PFSK-1 (cell line): ENCODE measurements around the genes MLEC, ACADS and TMEM120B.

GRCh38 chr12:120365720-120366522 is 3.0 kb downstream of the MSI1 start:
- RRBS = no CpG with 5 or more reads among the region's 17 CpGs

GRCh38 chr12:120465458-120465984 is 4.0 kb downstream of the SRSF9 start:
- RRBS = no CpG with 5 or more reads among the region's 8 CpGs

- RRBS = no CpG with 5 or more reads among the region's 14 CpGs
Measured at GRCh38 chr12:120529662-120530326, 836 bp upstream of the COQ5 start.

DNA sequence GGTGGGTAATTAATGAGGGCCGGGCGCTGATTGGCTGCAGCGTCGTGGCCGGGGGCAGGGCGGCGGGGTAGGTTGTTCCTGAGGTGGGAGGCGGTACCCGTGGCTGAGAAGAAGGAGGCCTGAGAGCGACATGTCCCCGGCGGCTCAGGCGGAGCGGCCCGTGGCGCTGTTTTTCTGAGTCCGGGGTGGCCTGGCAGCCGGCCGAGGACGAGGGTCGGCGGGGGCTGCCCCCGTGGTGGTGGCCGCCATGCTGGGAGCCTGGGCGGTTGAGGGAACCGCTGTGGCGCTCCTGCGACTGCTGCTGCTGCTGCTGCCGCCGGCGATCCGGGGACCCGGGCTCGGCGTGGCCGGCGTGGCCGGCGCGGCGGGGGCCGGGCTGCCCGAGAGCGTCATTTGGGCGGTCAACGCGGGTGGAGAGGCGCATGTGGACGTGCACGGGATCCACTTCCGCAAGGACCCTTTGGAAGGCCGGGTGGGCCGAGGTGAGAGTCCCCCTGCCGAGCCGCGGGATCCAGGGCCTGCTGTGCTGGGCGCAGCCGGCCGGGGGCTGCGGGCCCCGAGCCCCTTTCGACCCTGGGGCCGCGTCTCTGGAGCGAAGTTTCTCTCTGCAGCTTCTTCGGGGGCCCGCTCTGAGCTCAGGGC is at the start of gene MLEC:
Gene MLEC, plus strand, starts transcription at position 100 of the 642 bp plus-strand sequence.
- RRBS = 1% methylated on average over 25 of the region's 67 CpGs

DNA sequence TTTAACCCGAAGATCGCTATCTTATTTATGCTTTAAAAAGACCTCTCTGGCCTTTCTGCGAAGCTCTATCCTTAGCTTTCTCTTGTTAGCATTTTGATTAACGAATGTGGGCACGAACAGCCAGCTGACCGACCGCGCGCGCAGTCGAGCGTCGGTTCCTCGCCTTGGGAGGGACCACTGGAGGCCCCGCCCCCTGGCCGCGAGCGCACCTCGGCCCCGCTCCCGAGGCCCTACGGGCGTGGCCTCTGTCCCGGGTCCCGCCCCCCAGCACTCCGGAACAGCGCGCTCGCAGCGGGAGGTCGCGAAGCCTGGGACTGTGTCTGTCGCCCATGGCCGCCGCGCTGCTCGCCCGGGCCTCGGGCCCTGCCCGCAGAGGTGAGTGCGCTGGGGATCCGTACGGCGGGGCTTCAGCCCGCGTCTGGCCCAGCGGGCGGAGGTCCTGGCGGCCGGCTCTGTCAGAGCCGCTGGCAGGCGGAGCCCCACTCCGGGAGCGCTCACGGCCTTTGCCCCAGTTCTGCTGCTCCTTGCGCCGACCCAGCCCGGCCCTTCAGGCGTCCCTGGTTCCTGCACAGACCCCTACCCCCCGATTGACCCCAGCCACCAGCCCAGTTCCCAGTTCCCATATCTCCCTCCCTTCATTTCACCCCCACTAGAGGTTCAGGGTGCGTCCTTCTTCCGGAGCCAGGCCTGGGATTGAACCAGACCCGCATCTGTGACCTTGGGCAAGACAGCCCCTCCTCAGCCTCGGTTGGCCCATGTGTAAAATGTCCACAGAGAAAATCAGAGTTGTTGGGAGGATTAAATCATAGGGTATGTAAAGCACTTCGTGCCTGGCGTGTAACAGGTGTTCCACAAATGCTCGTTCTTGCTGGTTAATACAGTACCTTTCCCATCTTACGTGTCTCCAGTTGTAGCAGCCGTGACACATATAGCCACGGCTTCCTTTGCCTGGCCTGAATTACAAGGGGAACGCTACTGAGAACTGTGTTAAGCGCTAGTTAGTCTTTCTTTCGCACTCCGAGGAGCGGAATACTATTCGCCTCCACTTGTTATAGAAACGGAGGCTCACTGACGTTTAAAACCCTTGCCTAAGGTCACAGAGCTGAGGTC is at the start of gene ACADS:
Gene ACADS, plus strand, starts transcription at position 270 of the 1,110 bp plus-strand sequence.
- RRBS = 1% methylated on average over 30 of the region's 78 CpGs

- RRBS = no CpG with 5 or more reads among the region's 8 CpGs
Measured at GRCh38 chr12:120773996-120774971, 48.7 kb downstream of the ACADS start.

GRCh38 chr12:120959053-120959646 is 19.2 kb upstream of the HNF1A start:
- RRBS = no CpG with 5 or more reads among the region's 6 CpGs

DNA sequence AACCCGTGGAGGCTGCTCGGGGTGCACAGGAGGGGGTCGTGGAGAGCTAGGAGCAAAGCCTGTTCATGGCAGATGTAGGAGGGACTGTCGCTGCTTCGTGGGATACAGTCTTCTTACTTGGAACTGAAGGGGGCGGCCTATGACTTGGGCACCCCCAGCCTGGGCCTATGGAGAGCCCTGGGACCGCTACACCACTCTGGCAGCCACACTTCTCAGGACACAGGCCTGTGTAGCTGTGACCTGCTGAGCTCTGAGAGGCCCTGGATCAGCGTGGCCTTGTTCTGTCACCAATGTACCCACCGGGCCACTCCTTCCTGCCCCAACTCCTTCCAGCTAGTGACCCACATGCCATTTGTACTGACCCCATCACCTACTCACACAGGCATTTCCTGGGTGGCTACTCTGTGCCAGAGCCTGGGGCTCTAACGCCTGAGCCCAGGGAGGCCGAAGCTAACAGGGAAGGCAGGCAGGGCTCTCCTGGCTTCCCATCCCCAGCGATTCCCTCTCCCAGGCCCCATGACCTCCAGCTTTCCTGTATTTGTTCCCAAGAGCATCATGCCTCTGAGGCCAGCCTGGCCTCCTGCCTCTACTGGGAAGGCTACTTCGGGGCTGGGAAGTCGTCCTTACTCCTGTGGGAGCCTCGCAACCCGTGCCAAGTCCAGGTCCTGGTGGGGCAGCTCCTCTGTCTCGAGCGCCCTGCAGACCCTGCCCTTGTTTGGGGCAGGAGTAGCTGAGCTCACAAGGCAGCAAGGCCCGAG is 14.7 kb downstream of the C12orf43 start:
- RRBS = no CpG with 5 or more reads among the region's 19 CpGs

- RRBS = no CpG with 5 or more reads among the region's 2 CpGs
Measured at GRCh38 chr12:121124330-121124915, 8.3 kb upstream of the P2RX7 start.

DNA sequence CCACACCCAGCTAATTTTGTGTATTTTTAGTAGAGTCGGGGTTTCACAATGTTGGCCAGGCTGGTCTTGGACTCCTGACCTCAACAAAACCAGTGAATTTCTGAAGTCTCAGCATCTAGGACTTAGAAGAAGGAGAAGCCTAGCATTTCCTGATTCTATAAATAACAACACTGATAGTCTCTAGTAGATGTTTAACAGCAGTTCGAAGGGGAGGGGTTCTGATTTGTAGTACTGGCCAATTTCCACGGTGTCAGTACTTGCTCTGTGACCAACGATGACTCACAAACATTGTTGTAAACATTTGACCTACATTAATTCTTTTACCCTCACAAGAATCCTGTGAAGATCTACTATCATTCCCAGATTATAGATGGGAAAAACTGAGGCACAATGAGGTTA is 5.0 kb downstream of the P2RX4 start:
- RRBS = no CpG with 5 or more reads among the region's 4 CpGs

- RRBS = 80% methylated on average over 4 of the region's 11 CpGs
Measured at GRCh38 chr12:121227137-121227801, 17.3 kb downstream of the P2RX4 start.

DNA sequence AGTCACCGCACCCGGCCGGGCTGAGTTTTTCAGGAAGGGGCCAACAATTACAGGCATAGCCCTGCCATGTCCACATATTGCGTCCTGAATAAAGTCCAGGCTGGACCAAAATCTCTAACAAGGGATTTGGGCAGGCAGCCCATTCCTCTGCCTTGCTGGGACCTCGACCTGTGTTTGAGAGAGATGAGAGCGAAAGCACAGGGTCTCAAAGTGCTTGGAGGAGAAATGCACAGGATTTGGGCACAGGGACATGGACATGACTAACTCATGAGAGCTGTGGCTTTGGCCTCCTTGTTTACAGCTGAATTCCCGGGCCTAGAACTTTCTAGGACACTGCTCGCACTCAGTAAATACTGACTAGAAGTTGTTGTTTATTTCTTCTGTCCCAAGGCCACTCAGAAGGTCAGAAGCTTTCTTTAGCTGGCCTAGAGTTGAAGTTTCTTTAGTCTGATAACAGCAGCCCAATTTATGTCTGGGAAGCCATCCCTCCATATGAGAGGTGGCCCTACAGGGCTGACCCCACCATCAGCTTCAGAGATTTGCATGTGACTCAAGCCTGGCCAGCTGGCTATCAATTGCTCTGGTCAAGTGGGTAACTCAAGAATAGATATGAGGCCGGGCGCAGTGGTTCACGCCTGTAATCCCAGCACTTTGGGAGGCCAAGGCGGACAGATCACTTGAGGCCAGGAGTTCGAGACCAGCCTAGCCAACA is 11.7 kb downstream of the CAMKK2 start:
- RRBS = no CpG with 5 or more reads among the region's 13 CpGs

DNA sequence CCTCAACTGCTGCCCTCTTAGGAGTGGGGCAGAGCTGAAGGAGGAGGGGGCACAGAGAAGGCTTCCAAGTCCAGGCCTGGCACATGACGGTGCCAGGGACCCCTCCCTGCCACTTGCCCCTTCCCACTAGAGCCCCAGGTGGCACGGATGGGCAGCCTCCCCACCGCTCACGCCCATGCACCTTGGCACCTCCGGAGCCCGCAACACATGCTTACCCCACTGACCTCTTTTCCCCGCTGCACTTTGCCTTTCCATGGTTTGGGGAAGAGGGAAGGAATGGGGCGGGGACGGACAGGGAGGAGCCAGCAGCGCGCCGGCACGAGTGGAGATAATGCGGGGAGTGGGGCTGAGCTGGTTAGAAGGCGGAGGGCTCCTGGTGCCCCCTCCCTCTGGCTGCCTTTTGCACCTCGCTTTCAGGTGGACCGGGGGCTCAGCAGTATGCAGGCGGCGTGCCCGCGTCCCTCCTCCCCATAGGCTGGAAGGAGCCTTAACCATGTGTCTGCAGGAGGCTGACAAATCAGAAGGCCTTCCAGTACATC is 45.0 kb downstream of the KDM2B start:
- RRBS = 61% methylated on average over 7 of the region's 21 CpGs

DNA sequence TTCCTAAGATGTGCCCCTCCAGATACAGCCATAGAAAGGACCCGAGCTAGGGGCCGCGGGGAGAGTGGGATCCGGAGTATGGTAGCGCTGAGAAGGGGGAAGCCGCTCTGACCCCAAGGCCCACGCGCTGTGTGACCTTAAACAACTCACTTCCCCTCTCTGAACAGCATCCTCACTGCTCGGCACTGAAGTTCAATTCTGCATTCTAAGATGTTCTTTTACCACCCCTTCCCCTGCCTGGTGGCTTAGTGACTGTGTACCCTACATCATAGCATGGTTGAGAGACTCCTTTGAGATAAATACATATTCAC is 42.6 kb downstream of the KDM2B start:
- RRBS = no CpG with 5 or more reads among the region's 9 CpGs

DNA sequence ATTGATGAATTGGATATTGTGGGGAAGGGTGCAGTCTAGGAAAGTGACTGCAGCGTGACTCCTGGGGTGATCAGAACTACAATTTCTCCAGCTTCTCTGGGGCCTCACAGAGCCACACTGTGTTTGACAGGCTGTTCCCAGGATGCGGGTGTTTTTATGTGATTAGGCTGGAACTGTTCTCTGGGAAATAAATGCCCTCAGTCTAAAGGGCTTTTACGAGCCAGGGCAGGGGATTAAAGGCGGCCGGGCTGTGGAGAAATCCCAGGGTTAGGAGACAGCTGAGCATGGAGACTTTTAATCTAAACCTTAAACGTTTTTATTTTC is 29.3 kb upstream of the KDM2B start:
- RRBS = no CpG with 5 or more reads among the region's 6 CpGs

DNA sequence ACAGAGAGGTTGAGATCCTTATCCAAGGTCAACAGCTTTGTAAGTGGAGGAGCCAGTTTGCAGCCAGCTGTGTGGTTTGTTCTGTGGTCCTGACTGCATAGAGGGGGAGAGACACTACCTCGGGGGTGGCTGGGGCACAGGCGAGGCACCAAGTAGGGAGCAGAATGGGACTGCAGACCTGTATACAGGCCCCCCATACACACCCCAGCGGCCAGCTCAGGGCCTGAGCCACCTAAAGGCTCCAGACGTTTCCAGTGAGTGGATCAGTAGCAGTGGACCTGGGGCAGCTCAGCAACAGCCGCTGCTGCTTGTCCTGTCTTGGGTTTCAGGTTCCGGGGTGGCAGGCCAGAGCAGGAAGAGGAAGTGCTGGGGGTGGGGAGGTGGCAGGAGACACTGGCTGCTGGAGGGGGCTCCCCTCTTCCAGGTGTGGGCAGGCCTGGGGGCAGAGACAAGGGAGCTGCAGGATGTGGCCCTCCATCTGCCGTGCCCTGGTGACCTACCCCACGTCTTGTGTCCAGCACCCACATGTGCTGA is 32.1 kb downstream of the MORN3 start:
- RRBS = no CpG with 5 or more reads among the region's 8 CpGs

GRCh38 chr12:121712567-121713029 is at the start of gene TMEM120B:
Gene TMEM120B, plus strand, starts transcription at chr12:121712752.
- RRBS = 2% methylated on average over 27 of the region's 57 CpGs

- RRBS = no CpG with 5 or more reads among the region's 10 CpGs
Measured at GRCh38 chr12:121754870-121755335, 38.6 kb downstream of the RHOF start.

DNA sequence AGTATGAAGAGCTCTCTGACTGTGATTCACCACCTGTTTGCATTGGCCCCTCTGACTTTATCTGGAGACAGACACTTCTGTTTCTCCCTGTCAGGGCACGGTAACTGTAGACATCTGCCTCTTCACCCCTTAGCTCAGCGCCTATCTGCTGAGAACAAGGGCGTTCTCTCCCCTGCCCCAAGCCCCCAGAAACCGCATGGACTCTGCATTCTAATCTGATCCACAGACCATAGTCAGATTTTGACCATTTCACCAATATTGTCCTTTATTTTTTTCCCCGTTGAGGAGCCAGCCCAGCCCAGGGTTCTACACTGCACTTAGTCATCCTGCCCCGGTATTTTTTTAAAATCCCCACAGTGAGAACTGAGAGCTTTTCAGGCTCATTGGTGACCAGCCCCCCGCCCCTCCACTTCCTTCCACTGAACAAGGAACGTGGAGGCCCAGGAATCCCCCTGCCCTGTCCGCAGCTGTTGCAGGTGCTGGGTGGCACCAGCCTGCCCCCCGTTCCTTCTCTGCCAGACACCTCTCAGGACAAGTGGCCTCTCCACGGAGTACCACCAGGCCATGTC is 11.3 kb downstream of the RHOF start:
- RRBS = no CpG with 5 or more reads among the region's 11 CpGs

DNA sequence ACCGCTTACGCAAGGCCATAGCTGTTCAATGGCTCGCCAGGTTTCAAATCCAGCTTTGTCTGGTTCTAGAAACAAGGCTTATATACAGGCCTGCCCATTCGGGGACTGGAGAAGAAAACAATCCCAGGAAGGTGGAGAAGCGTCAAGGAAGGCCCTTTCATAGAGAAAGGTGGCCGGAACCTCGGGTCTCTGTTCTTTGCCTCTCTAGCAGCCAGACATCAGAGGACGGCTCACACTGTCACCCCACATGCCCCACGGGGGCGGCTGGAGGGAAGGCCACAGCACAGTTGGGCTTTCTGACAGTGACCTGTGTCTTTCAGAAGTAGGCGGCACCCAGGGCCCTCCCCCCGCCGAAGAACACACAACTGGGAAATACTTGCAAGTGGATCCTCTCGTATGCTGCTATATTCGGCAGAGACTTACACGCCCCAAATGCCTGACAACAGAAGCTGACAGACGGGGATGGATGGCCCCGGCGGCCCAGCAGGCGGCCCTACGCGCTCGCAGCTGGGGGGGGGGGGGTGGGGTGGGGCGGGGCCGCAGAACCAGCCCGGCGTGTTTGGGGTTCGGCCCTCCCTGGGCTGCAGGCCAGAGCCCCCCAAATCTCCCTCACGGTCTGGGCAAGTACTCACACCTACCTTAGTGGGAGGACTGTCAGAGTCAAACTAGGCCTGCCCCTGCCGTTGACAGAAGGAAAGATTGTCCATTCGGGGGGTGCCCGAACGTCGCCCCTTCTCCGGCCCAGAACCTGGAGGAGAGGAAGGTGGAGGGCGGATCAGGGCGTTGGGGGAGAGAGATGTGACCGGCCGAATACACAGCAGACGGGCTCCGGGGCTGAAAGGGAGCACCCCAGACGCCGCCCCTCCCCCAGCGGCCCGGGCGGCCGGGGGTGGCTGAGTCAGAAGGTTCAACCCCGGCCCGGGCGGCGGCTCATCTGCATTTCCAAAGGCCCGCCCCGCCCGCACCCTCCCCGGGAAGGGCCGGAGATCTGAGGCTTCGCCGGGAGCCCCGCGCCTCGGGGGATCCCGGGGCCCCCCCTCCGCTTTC is 4.3 kb upstream of the SETD1B start:
- RRBS = 2% methylated on average over 25 of the region's 63 CpGs